Peyer's patch (tissue), 4 donors: Measurements from ENCODE around the genes COL10A1, CALHM4 and FAM162B.

- PRO-cap: no peak
- RAMPAGE, long total RNA, 4 experiments: no peak in any of the 4 experiments
These were observed 114.2 kb downstream of the HS3ST5 start for GRCh38 chr6:114228757-114228956.

DNA sequence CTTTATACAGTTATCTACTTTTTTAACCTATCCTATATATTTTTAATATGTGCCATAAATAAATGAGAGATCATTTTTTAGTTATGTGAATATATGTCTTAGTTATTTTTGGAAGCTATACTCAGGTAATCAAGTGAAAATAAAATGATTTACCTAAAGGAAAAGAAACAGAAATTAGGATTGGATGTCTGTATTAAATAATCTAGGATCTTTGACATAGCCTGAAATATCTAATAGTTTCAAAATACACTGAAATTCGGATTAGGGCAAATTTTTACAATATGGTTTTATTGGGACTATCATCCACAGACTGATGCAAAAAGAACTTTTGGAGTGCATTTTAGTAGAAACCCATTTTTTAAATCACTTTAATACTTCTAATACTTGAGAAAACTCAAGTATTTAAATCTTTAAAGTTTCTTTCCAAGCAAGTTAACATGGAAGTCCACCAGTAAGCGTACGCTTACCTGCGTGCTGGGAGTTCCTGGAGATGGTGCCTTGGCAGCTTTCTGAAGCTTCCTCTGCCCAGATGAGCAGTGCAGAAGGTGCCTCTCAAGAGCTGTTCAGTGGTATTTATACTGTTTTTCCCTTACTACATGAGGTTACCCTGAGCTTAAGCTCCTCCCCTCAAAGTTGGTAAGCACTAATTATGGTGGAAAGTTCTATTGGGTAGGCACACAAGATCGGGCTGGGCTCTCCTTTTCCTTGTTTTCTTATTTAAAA is at the start of gene COL10A1:
COL10A1 (minus strand) TSS at position 547 of the 723 bp plus-strand sequence.
- PRO-cap: no peak
- RAMPAGE, long total RNA, 4 experiments: no peak in any of the 4 experiments

- PRO-cap: no peak
- RAMPAGE, long total RNA, 4 experiments: start-site peak on the plus strand in 1 of 4 experiments, at chr6:116156473-116156531 at its widest, 20 reads per replicate
These were observed 30.2 kb upstream of the COL10A1 start for GRCh38 chr6:116156064-116156667.

GRCh38 chr6:116236597-116237213 is 17.2 kb downstream of the TSPYL4 start:
- PRO-cap: no peak
- RAMPAGE, long total RNA, 4 experiments: no peak in any of the 4 experiments

DNA sequence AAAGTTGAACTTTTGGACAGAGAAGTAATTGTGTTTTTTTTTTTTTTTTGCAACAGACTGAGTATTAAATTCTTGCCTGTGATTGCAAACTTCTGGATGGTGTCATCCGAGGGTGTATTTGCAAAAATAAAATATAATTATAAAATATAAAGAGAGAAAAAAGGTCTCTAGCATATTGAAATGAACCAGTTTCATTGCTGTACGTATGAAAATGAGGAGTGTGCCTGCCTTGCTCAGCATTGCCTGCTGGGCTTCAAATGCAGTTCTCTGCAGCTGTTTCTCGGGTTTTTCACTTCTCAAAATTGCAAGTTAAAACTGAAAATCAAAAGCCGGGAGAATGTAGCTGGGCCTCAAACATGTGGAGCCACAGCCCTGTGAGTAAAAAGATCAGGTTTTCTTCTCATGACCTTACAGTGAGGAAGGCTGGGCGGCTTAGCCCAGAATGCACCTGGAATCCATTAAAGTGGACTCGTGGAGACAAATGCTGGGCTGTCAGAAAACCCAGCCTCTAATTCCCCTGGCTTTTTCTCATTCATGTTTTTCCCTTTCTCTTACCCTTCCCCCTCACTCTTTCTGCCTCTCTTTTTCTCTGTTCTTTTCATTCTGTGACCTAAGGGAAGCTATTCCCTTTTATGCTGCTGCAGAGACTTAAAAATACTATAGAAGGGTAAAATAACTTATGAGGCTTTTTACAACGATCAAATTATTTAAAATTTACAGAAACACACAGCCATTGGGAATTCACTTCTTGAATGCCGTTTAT is 34.4 kb downstream of the DSE start:
- PRO-cap: no peak
- RAMPAGE, long total RNA, 4 experiments: no peak in any of the 4 experiments

GRCh38 chr6:116553407-116554047 is at the start of gene CALHM4:
Gene CALHM4 (plus strand): TSS chr6:116553751.
- PRO-cap: no peak
- RAMPAGE, long total RNA, 4 experiments: no peak in any of the 4 experiments

DNA sequence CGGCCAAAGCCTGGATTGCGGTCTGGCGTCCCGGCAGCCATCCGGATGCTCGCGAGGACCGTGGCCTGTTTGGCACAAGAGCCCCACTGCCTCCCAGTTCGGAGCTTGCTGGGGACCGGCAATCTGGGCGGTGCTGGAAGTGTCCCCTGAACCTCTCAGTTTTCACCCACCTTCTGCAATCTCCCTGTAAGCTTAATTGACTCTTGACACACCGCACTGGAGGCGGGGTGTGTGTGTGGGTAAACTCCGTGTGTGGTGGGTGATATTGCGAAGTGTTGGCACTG is 816 bp downstream of the FAM162B start:
- PRO-cap: no peak
- RAMPAGE, long total RNA, 4 experiments: no peak in any of the 4 experiments

GRCh38 chr6:116765045-116766101 is at the start of gene FAM162B:
Gene FAM162B (minus strand): TSS chr6:116765719.
- PRO-cap: unidirectional peak, minus-strand start at chr6:116765719
- RAMPAGE, long total RNA, 4 experiments: no peak in any of the 4 experiments

DNA sequence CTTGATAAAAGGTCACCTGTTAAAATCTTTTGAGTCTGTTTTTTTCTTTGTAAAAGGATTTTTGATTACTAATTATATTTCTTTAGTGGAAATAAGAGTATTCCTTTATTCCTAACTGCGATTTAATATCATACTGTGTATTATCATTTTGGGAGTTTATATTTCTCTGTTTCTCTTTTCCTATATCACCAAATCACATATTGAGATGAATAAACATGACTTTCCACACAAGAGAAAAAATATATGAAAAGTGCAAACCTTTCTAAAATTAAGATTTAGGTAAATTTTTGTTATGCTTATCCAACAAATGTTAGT is 32.0 kb downstream of the RFX6 start:
- PRO-cap: no peak
- RAMPAGE, long total RNA, 4 experiments: no peak in any of the 4 experiments

- PRO-cap: no peak
- RAMPAGE, long total RNA, 4 experiments: no peak in any of the 4 experiments
These were observed 325 bp downstream of the ROS1 start for GRCh38 chr6:117425373-117425861.

GRCh38 chr6:117483678-117484108 is 1.2 kb downstream of the DCBLD1 start:
- PRO-cap: no peak
- RAMPAGE, long total RNA, 4 experiments: no peak in any of the 4 experiments

GRCh38 chr6:117486249-117486743 is 3.8 kb downstream of the DCBLD1 start:
- PRO-cap: bidirectional peak, plus-strand start at chr6:117486670, minus-strand start at chr6:117486498
- RAMPAGE, long total RNA, 4 experiments: no peak in any of the 4 experiments

GRCh38 chr6:117907380-117908375 is 614 bp downstream of the SLC35F1 start:
- PRO-cap: no peak
- RAMPAGE, long total RNA, 4 experiments: no peak in any of the 4 experiments

DNA sequence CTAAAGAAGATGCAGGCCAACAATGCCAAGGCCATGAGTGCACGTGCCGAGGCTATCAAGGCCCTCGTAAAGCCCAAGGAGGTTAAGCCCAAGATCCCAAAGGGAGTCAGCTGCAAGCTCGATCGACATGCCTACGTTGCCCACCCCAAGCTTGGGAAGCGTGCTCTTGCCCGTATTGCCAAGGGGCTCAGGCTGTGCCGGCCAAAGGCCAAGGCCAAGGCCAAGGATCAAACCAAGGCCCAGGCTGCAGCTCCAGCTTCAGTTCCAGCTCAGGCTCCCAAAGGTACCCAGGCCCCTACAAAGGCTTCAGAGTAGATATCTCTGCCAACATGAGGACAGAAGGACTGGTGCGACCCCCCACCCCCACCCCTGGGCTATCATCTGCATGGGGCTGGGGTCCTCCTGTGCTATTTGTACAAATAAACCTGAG is 92.1 kb downstream of the SLC35F1 start:
- PRO-cap: no peak
- RAMPAGE, long total RNA, 4 experiments: no peak in any of the 4 experiments

DNA sequence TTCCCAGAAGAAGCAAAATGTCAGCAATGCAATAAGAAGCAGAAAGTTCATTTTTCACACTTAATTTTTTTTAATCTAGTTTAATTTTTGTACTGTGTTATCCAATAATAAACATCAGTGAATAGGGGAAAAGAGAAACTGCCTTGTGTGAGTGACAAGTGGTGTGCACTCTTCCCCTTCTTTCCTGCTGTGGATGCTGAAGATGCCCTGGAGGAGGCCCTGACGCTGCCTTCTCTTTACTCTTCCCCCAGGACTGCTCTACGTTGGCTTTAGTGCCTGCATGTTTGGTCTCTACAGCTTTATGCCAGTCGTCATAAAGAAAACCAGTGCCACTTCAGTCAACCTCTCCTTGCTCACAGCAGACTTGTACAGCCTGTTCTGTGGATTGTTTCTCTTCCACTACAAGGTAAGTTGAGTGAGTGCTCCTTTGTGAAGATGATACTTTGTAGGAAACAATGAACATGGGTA is 263.1 kb upstream of the PLN start:
- PRO-cap: no peak
- RAMPAGE, long total RNA, 4 experiments: no peak in any of the 4 experiments

DNA sequence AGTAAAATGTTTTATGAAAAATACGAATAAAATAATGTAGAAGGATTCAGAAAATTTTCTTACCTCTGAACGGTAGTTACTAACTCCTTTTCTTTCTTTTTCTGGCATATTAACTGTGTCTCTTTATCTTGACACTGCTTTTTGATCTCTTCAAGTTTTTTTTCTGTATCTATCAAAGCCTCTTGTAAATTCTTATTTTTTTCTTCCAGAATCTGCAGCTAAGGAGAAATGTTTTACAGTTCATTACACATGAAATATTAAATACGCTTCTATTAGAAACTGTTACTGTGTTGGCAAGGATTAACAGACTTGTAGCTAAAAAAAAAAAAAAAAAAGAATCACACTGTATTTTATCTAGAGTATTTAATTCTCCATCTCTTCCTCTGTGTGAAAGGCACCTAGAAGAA is 66.4 kb upstream of the PLN start:
- PRO-cap: no peak
- RAMPAGE, long total RNA, 4 experiments: no peak in any of the 4 experiments

GRCh38 chr6:118551503-118552292 is 3.6 kb downstream of the PLN start:
- PRO-cap: no peak
- RAMPAGE, long total RNA, 4 experiments: no peak in any of the 4 experiments

DNA sequence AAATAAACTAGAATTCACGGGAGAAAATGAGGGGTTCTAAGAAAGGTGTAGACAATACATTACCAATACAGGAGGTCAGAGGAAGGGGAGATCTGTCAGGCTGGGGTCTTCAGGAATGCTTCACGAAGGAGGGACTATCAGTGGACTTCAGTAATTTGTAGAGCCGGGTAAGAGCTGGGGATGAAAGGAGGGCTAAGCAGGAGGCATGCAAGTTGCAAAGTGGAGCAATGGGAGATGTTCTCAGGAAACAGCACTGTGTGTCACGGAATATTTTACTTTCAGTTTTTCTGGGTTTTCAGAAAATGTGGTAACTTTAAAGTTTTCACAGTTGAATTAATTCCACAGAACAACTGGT is 12.9 kb upstream of the CEP85L start:
- PRO-cap: no peak
- RAMPAGE, long total RNA, 4 experiments: no peak in any of the 4 experiments

GRCh38 chr6:118664902-118665505 is 13.6 kb upstream of the CEP85L start:
- PRO-cap: no peak
- RAMPAGE, long total RNA, 4 experiments: no peak in any of the 4 experiments

- PRO-cap: no peak
- RAMPAGE, long total RNA, 4 experiments: no peak in any of the 4 experiments
These were observed 54.6 kb upstream of the CEP85L start for GRCh38 chr6:118705769-118706595.